ENCODE measurements around a stretch of chr2.

DNA sequence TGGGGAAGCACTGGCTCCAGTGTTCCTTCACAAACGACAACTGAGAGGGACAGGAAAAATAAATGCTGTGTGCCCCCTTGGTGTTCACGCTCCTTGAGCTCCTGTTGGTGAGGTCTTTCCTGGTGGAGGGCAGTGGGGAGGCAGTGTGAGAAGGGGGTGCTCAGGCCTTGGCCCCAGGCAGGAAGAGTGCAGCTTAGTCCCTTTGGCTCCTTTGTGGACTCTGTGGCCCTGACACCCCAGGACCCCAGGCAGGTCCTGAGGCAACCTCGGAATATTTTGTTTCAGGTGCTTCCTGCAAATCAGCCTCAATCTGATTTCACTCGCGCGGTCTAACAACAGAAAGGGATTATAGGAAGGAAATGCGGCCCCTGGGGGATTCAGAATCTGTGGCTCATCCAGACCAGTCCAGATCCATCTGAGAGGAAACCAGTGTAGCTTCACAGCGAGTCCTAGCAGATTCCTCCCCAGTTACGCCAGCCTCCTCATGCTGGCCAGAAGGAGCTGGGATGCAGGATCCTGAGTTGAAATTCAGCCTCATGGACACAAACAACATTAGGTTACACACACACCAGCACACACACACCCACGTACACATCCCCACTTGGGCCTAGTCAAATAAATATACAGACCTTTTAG lies 59.4 kb upstream of the YWHAQ start:
- PRO-cap, result no peak

GRCh38 chr2:9757531-9758406 lies 85.5 kb upstream of the TAF1B start:
- PRO-cap, result no peak

DNA sequence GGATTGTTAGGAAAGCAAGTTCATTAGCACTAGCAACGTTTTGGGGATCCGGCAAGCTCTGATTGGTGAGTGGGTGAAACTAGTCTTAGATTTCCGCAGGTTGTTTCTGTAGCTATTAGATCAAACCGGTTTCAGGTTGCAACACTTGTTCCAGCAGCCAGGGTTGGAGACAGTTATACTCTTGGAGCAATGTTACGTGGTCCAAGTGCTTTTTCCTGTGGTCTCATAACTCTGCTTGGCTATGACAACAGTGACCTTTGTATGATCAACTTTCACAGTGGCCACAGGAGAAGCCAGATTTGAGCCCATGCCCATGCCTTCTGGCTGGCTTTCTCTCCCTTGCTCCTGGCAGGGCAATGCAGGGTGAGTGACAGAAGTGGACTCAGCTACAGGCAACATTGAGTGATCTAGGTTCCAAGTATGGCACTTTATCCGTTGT lies 84.5 kb upstream of the TAF1B start:
- PRO-cap, result no peak

- PRO-cap, result no peak
Observed at GRCh38 chr2:9809494-9809943, 33.8 kb upstream of the TAF1B start.

DNA sequence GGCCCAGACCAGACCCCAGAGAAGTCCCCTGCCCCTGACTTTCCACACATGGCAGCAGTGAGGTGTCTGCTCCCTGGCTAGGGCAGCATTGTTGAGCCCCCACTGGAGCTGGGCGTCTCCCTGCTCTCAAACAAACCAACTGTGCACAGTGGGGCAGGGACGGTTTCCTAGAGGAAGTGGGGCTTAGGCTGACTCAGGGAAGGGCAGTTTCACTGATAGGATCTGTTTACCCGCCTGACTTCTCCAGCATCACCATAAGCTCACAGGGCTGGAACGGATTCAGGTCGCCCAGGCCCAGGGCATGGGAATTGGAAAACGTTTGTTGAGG lies 30.9 kb upstream of the TAF1B start:
- PRO-cap, result no peak

DNA sequence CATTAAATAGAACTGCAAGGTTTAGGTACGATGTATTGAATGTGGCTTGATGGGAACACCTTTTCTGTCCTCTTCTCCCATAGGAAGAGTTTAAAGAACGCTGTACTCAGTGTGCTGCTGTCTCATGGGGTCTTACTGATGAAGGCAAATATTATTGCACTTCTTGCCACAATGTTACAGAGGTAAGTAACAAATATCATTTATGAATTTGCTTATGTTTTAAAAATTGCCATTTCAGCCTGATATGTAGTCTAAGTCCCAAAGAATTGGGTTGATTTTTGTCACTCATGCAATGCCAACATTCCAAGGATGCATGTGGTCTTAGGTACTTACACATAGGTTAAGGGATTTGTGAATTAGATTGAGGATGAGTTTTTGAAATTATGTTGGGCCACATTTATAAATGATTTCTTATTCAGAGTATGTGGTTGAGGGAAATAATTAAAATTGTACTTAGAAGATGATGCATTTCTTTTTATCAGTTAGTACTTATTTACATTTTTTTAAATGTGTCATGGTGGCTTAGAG lies 1.9 kb downstream of the TAF1B start:
- PRO-cap, result no peak

GRCh38 chr2:9870371-9870723 lies 27.1 kb downstream of the TAF1B start:
- PRO-cap, result no peak

DNA sequence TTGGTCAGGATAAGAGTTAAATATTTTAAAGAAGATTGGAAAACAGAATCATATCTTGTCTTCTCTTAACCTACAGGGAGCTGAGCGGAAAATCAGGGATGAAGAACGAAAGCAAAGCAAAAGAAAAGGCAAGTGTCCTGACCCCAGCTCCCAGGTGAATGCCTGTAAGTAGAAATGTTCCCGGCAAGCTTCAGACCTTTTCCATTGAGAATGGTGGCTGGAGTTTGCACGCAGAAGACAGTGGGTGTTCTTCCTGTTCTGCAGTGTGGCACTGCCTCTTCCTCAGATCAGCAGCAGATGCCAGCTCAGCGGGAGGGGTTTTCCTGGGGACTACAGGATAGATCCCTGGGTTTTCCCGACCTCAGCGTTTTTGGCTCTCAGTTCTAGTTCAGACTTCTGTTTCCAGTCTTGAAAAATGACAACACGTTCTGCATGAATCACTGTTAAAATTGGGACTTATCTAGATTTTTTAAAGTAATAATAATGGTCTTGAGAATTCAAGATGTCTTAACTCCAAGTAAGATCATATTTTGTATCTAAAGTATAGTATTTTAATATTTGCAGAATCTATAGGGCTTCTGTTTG lies 39.2 kb downstream of the GRHL1 start:
- PRO-cap, result no peak

DNA sequence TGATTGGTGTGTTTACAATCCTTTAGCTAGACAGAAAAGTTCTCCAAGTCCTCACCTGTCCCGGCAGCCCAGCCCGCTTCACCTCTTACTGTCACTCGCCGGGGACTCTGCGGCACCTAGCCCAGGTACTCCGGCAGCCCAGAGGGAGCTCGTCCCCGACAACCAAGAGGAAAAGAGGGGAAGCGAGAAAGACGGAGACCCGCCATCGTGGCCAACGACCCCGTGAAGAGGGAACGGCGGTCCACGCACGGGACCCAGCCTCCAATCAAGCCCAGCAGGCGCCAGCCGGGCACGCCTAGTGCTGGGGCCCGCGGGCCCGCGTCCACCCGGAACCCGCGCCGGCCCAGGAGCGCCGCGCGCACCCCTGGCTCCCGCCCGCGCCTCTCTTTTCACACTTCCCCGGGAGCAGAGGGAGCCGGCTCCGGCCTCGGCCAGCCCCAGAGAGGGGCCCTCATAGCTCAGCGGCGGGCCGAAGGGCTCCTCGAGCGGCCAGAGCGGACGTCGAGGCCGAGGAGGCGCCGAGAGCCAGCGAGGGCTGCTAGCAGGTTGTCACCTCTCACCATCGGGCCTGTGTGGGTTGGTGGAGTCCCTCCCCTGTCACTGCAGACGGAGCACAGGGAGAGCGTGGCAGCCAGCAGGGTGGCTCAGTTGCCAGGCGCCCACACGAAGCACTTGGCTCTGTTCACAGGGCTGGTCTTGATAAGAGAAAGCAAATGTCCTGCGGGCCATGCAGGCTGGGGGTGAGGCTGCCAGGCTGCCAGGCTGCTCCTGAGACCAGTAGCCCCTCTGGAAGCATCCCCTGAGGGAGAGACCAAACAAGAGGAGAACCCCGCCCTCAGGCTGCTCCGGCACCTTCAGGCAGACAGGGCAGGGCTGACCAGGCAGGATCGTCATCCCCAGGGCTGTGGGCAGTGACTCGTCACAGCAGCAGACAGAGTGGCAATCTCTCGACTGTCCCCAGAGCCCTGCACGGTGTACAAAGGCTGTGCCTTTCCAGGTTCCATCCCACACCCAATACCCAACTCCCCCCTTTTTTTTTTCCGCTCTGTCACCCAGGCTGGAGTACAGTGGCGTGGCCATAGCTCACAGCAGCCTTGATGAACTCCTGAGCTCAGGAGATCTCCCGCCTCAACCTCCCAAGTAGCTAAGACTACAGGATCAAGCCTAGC lies 36.8 kb upstream of the KLF11 start:
- PRO-cap, result no peak

DNA sequence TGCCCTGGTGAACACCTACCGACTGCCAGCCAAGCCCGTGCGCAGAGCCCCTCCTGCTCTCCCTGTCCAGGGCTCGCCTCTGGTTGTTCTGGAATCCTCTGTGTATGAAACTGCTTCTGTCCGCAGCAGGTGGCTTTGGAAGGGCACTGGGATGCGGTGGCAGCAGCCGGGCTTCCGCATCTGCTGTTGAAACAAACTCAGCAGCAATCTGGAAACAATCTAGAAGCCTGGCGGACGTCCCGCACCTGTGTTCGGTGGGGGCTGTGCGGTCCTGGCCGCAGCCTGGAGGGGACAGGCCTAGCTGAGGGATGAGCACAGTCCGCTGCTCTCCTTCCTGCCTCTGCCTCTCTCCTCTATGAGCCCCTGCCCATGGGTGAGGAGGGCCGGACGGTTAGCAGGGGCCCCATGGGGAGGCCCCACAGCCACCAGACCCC lies 34.0 kb upstream of the KLF11 start:
- PRO-cap, result no peak

GRCh38 chr2:10016361-10017239 lies 26.8 kb upstream of the KLF11 start:
- PRO-cap, result no peak

DNA sequence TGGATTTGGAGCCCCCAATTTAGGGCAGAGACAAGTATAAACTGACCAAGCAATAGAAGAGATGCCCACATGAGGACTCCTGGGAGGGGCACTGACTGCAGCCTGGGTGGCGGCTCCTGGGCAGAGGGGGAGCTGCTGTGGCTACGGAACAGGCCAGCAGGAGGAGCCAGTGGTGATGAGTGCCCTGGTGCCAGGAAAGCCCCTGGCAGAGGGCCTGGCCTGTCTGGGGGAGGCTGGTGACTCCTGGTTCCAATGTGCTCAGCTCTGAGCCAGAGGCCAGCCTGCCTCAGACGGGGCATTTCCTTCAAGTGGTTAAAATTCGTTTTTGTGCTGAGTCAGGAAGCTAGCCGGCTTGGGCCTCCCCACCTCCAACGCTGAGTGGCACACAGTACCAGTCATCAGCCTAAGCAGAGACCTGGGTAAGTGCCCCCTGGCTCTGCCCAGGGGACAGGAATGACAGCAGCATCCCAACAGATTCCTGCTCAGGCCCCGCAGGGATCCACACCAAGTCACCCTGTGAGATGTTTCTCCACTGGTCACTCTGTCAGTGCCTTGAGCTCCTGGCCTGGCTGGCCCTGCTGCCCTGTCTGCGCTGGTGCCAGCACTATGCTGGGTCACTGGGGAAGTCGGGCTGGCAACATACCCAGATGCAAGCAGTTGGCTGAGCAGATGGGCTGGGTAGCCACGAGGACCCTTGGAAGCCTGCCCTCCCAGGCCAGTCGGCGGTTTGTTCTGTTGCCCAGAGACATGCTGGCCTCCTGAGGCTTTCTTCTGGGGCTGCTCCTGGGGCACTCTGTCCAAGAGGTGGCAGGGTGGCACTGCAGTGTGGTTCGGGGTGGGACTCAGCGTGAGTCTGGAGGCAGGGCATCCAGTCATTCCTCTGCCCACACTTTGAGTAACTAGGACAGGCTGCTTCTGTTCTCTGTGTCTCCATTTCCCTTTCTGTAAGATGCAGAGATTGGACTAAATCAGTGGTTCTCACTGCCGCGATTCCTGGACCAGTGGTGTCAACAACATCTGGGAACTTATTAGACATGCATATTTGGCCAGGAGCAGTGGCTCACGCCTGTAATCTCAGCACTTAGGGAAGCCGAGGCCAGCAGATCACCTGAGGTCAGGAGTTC lies 7.0 kb upstream of the KLF11 start:
- PRO-cap, result no peak

- PRO-cap, result no peak
Observed at GRCh38 chr2:10126074-10127425, 4.0 kb downstream of the RRM2 start.

DNA sequence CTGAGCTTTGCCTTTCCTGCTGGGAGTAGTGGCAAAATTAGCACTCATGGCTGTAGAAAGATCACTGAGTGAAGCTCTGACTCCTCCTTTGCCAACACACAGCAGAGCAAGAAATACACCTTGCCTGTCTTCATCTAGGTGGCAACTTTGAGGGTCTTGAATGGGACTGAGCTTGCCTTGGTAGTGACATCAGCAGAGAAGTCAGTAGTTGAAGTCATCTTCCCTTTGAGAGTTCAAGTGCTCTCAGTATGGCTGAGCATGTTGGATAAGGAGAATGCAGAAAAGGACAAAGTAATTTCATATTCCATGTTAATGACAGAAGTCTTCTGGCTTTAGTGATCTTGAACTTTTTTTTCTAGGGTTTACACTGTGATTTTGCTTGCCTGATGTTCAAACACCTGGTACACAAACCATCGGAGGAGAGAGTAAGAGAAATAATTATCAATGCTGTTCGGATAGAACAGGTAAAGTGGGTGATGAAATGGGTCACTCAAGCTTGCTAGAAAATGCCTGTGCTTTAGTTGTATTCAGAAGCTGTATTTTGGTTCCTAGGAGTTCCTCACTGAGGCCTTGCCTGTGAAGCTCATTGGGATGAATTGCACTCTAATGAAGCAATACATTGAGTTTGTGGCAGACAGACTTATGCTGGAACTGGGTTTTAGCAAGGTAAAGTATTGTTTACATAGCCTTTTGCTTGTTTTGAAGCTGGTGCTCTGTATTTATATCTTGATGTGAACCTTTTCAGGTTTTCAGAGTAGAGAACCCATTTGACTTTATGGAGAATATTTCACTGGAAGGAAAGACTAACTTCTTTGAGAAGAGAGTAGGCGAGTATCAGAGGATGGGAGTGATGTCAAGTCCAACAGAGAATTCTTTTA lies 6.2 kb downstream of the RRM2 start:
- PRO-cap, result no peak

DNA sequence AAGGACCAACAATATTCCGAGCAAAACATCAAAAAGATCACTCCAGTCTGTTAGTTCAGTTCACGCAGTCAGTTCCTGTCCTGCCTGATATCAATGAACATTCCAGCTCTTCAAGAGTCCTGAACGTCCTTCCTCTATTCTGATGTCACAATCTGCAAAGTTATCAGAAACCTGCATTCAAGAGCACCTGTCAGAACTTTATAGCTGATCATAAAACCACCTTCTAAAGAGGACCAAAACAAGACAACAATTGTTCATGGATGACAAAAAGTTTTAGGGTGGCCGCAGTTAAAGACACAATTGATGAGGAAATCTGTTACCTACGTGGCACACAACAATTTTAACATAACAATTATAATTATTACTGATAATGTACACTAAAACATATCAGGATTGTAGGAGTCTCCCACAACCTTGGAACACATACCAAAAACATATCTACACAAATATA lies 78.9 kb downstream of the RRM2 start:
- PRO-cap, result no peak

GRCh38 chr2:10277656-10277927 lies 25.1 kb upstream of the HPCAL1 start:
- PRO-cap, result no peak

DNA sequence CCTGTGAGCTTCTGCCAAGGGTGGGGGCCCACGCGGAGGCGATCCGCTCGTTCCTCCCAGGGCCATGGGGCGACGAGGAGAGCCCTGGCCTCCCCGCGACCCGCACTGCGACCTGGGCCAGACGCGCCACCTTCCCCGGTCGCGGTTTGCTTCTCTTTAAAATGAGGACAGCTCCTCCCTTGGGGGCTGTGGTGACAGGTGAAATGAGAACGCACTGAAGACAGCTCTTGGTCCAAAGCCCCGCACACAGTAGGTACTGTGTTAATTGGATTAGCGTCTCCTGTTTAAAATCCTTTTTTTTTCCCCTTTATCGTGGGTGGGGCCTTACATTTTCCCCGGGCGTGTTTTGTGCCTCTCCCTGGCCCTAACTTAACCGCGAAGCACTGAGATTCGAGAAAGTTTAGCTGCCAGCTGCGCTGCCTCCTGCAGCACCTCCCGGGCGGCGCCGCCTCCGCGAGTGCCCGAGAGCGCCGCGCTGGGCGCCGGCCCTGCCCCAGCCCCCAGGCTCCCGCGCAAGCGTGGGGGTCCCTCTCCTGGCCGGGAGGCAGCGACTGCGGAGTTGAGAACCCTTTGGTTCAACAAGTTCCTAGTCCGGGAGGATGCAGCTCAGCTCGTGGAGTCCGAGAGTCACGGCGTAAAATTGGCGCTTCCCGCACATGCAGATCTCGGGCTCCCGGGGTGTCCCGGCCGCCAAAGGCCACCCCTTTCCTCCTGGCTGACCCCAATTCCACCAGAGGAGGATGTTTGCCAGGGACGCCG lies 1.2 kb downstream of the HPCAL1 start:
- PRO-cap, result bidirectional peak, plus-strand start at position 562 of the sequence, minus-strand start at position 459 of the sequence

DNA sequence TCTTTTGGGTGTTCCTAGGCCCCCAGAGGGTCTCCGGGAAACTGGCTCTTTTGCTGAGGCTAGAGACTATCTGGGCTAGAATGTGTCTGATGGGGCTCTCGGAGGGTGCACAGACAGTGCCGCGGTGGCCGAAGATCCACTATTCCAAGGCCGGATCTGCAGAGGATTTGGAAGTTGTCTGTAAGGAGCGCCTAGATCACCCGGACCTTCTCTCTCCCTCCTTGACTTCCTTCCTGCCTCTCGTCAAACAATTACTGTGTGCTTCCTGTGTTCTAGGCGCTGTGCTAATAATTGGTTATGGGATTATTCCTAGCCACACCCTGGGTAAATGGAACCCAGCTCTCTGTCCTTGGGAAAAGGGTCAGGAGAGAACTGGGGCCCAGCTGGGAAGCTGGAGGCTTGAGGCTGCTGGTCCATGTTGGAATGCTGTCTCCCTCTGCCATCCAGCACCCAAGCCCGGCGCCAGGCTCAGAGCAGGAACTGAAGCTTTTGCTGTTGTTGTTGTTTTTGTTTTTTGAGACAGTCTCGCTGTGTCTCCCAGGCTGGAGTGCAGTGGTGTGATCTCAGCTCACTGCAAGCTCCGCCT lies 46.6 kb downstream of the ODC1 start:
- PRO-cap, result no peak

- PRO-cap, result no peak
Observed at GRCh38 chr2:10405838-10406438, 42.2 kb downstream of the ODC1 start.

GRCh38 chr2:10432186-10433061 lies 15.7 kb downstream of the ODC1 start:
- PRO-cap, result no peak

All from Calu3 (cell line).